GM19239 (cell line): Measurements from ENCODE around the gene SLC25A47.

DNA sequence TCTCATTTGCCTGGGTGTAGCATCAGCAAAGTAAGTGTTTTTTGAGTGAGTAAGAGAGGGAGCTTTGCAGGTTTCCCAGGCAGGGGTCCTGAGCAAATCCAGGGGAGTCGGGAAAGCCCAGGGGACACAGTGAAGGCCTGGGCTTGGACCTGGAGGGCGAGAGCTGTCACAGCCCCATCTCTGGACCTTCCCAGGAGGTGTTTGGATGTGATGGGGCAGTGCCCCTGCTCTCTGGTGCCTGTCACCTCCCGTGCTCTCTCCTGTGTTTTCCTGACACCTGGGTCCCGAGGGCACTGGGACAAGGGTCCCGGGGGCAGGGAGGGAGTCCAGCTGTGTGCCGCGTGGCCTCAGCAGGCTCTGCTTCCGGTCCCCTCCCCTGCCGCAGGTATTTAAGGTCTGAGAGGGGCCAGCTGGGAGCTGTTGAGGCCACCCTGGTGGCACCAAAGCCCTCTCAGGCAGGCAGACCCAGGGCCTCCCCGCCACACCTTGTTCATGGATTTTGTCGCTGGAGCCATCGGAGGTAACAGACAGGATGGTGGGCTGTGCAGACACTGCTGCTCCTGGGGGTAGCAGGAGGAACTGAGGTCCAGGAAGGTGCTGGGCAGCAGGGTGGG lies at the start of gene SLC25A47:
Gene SLC25A47 (plus strand): TSS at position 417 of the 614 bp plus-strand sequence.
- RRBS: 75% methylated on average over 4 of the region's 12 CpGs

GRCh38 chr14:100328597-100329553 lies 5.7 kb downstream of the SLC25A47 start:
- RRBS: 72% methylated on average over 12 of the region's 46 CpGs

- RRBS: no CpG with 5 or more reads among the region's 18 CpGs
Observed at GRCh38 chr14:100332662-100333756, 9.9 kb downstream of the SLC25A47 start.

GRCh38 chr14:100374495-100374884 lies 657 bp downstream of the WARS1 start:
- RRBS: no CpG with 5 or more reads among the region's 1 CpG

DNA sequence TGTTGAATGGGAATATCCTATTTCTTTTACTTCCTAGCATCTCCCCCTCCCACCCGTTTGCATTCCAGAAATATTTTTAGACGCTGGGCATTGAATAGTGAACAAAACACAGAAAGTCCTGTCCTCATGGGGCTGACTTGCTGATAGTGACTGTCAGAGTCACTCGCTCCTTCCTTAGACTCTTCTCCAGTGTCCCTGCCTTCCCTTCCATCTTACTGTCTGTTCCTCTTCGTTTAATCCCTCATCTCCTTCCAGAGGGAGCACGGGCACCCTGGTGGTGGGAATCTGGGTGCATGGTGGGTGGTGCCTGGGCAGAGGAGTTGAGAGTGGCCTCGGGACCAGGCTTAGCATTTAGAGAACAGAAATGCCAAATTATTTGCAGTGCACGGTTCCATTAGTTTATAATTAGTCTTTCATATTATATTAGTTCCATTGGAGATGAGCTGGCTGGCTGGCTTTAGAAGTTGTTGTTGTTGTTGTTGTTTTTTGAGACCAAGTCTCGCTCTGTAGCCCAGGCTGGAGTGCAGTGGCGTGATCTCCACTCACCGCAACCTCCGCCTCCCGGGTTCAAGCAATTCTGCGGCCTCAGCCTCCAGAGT lies 644 bp downstream of the WDR25 start:
- RRBS: no CpG with 5 or more reads among the region's 13 CpGs

DNA sequence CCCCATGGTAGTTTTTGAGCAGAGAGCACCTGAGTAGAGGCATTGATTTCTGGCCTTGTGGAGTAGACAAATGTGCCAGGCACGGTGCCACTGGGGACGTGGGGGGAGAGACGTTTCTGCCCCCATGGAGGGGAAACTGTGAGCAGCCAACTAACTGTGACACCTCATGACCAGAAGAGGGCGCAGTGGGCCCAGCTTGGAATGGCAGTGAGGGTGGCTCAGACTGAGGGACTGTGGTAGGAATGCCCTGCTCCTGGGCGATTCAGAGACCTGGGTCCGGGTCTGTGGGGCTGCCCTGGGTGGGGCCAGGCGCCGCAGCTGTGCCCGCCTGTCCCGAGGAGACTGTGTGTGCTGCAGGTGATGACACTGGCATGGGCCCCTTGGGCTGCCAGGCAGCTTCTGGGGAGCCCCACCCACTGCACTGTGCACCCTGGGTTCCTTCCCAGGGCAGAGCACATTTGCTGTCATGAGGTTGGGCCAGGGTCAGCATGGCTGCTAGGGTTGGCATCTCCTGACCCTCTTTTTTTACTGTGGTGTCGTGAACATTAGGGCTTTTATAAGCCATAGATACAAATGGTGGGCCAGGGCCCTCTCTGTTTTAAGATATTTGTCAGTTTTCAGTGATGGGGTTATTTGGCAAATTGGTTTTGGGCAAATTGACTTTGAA lies 7.5 kb downstream of the WDR25 start:
- RRBS: no CpG with 5 or more reads among the region's 11 CpGs

GRCh38 chr14:100409888-100410423 lies 33.7 kb downstream of the WDR25 start:
- RRBS: no CpG with 5 or more reads among the region's 8 CpGs

- RRBS: no CpG with 5 or more reads among the region's 11 CpGs
Observed at GRCh38 chr14:100439157-100439782, 63.0 kb downstream of the WDR25 start.

GRCh38 chr14:100500206-100500438 lies 87.1 kb downstream of the BEGAIN start:
- RRBS: no CpG with 5 or more reads among the region's 6 CpGs

DNA sequence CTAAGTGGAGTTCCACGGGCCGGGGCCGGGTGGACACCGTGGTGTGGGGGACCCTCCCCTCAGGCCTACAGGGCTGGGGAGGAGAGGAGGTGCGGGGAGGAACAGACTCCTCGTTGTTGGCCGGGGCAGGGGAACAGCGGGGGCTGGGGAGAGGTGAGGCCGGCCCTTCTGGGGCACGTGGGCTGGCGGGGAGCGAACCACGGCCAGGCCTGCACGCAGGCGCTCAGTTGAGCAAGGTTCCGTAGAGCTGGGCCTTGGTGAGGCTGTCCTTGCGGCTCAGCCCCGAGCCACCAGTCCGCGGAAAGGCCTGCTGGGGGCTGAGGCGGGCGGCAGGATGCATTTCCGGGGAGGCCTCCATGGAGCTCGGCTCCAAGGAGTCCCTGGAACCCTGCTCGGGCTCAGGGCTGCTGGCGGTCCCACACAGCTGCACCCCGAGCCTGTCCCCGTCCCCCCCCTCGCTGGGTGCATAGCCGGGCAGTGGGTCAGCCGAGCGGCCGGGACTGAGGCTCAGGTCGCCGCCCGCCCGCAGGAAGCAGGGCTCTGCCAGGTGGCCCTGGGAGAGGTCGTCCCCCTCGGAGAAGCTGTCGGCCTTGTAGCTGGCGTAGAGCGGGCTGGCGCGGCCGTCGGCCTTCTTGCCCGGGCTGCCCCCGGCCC lies 49.3 kb downstream of the BEGAIN start:
- RRBS: 57% methylated on average over 5 of the region's 48 CpGs

DNA sequence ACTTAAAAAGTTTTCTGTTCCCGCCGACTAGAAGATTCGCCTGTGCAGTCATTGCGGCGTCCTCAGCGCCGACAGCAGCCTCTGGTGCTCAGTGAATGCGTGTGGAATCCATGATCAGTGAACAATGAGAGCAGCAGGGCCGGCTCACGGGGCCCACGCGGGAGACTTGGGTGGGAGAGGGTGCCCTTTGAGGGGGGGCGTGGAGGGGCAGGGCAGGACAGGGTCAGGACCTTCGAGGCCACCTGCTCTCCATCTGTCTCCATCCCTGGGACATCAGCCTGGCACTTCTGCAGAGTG lies 24.4 kb downstream of the BEGAIN start:
- RRBS: no CpG with 5 or more reads among the region's 14 CpGs

- RRBS: 10% methylated on average over 2 of the region's 27 CpGs
Observed at GRCh38 chr14:100567017-100567522, 20.1 kb downstream of the BEGAIN start.

GRCh38 chr14:100640144-100640470 lies 52.9 kb upstream of the BEGAIN start:
- RRBS: 26% methylated on average over 5 of the region's 9 CpGs

GRCh38 chr14:100676063-100676678 lies 50.5 kb upstream of the DLK1 start:
- RRBS: no CpG with 5 or more reads among the region's 14 CpGs

DNA sequence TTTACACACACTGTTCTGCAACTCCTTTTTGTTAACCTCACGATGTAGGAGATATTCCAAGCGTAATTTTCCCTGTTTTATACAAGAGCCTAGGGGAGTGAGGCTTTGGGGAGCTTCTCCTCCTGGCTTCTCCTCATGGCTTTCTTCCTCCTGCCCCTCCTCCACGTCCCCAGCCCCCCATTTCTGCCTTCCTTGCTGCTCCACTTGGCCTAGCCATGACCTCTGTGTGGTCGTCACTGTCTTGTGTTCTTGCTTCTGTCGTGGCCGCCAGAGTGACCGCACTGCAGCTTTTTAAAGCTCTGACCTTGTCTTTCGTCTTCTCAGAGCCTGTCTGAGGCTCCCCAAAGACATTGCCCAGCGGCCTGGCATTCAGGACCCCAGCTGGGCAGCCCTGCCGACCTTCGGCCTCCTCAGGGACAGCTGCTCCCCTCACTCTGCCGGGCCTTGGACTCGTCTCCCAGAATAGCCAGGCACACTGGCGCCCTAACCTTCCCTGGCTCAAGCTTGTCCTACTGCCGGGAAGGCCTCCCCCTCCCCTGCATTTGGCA lies 15.9 kb upstream of the DLK1 start:
- RRBS: 66% methylated on average over 3 of the region's 15 CpGs

- RRBS: 15% methylated on average over 10 of the region's 44 CpGs
Observed at GRCh38 chr14:100904358-100905089, 1.0 kb upstream of the RTL1 start.

GRCh38 chr14:100943164-100943623 lies 39.7 kb upstream of the RTL1 start:
- RRBS: no CpG with 5 or more reads among the region's 1 CpG

DNA sequence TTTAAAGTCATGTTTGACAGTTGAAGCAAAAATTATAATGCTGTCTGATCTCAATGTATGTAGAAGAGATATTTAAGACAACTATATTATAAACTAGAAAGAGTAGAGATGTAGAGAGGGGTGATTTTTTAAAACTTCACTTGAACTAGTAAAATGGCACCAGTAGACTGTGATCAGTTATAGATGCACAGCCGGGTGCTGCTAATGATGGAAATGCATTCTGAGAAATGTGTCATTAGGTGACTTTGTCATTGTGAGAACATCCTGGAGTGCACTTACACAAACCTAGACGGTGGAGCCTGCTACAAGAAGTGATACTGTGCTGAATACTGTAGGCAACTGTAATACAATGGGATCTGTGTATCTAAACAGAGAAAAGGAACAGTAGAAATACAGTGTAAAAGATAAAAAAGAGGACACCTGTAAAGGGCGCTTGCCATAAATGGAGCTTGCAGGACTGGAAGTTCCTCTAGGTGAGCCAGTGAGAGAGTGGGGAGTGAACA lies 376.4 kb upstream of the RTL1 start:
- RRBS: no CpG with 5 or more reads among the region's 3 CpGs

GRCh38 chr14:101476350-101476887 lies 285.1 kb upstream of the PPP2R5C start:
- RRBS: no CpG with 5 or more reads among the region's 9 CpGs